Pericardium fibroblast (primary cell): ENCODE measurements around a stretch of chr10.

DNA sequence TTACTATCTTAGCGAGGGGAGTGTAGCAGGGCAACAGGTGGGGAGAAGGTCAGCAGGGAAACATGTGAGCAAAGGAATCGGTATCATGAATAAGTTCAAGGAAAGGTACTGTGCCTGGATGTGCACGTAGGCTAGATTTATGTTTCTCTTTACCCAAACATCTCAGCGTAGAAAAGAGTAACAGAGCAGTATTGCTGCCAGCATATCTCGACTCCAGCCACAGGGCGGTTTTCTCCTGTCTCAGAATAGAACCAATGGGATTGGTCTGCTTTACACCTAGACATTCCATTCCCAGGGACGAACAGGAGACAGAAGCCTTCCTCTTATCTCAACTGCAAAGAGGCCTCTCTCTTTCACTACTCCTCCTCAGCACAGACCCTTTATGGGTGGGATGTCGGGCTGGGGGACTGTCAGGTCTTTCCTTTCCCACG is 60.1 kb upstream of the AKR1C1 start:
- RAMPAGE, long total RNA = no peak

DNA sequence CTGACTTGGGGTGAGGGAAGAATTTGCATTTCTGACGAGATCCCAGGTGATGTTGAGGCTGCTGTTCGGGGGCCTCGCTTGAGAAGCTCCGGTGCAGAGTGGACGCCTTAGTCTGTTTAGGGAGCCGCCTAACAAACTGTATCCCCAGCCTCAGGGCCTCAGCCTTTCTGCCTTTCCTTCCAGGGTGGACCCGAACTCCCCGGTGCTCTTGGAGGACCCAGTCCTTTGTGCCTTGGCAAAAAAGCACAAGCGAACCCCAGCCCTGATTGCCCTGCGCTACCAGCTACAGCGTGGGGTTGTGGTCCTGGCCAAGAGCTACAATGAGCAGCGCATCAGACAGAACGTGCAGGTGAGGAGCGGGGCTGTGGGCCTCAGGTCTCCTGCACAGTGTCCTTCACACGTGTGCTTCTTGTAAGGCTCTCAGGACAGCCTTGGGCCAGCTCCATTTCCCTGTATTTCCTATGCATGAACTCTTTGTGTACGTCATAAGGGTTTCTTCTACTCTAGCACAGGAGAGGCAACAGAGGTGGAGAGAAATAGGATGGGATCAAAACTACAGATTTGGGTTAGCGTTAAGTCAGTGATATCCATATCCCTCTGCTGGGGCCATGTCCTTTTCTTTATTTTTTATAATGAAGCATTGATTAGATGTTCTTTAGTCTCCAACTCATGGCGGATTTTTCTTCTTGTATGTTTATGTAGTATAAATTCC is 9.3 kb downstream of the AKR1C1 start:
- RAMPAGE, long total RNA = no peak

DNA sequence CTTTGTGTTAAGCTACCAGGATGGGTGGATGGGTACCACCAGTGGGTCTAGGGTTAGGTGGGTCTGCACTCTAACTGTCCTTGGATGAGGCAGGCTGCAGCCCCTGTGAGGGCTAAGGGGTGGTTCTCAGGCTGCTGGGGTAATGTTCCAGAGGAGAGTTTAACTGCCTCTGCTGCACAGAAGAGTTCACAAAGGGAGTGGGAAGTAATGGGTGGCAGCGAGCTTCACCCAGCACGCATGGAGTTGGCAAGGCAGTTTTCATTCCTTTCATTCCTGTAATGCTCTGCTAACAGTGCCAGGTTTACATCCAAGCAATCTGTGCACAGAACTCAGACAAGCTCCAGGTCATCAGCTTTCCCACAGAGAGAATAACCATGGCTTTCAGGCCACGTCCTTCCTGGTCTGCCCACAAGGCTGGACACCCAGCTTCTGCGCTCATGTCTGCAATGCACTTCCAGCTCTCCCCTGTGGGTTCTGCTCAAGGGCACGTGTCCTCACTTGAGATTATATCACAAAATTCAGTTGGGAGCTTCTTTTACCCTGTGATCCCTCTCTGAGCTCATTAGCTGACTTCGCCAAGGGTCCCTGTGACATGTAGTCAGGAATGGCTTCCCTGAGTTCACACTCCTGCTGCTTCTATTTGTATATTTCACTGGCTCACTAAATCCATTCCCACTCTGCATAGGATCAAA is 18.7 kb downstream of the AKR1C2 start:
- RAMPAGE, long total RNA = no peak

DNA sequence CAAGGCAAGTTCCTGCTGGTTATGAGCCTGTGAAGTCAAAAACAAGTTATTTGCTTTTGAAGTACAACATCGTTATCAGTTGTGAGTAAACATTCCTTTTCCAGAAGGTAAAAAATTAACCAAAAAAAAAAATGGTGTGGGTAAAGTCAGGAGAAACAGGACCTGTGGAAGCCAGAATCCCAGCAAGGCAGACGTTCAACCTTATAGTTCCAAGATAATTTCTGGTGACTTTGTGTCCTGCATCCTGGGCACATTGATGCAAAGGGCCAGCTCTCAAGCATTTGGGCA is 37.6 kb downstream of the AKR1C8 start:
- RAMPAGE, long total RNA = no peak

DNA sequence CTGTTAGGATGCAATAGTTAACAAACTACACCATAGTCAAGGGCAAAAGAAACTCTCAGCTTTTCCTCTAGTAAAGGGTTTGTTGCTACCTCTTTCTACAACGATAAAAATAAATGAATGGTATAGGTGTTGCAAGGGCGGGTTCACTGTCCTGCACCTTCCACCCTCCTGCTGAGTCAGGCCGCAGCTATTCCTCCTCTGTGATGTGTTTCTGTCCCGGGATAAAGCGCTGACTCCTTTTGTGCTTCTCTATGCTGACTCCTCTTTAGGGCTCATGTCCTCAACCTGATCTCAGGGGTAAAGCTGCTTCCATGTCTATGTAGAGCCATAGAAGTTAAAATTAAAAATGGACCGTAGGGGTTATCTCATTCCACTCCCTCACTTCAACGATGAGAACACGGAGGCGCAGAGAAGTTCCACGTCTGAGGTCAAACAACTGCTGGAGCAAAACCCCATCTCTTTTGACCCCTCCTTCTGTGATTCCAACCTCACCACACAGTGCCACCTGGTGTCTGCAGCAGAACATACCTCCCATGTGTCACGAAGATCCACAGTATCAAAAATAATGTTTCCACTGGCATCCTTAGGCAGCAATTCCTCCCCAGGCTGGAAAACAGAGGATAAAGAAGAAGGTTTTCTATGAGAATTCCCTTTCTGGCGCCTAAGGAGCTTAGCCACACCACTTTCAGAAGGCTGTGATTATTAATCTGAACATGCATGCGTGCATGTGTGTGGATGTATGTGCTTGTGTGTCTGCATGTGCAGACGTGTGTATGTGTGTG is 81.4 kb upstream of the UCN3 start:
- RAMPAGE, long total RNA = no peak

GRCh38 chr10:5291549-5292967 is 72.7 kb upstream of the UCN3 start:
- RAMPAGE, long total RNA = no peak

DNA sequence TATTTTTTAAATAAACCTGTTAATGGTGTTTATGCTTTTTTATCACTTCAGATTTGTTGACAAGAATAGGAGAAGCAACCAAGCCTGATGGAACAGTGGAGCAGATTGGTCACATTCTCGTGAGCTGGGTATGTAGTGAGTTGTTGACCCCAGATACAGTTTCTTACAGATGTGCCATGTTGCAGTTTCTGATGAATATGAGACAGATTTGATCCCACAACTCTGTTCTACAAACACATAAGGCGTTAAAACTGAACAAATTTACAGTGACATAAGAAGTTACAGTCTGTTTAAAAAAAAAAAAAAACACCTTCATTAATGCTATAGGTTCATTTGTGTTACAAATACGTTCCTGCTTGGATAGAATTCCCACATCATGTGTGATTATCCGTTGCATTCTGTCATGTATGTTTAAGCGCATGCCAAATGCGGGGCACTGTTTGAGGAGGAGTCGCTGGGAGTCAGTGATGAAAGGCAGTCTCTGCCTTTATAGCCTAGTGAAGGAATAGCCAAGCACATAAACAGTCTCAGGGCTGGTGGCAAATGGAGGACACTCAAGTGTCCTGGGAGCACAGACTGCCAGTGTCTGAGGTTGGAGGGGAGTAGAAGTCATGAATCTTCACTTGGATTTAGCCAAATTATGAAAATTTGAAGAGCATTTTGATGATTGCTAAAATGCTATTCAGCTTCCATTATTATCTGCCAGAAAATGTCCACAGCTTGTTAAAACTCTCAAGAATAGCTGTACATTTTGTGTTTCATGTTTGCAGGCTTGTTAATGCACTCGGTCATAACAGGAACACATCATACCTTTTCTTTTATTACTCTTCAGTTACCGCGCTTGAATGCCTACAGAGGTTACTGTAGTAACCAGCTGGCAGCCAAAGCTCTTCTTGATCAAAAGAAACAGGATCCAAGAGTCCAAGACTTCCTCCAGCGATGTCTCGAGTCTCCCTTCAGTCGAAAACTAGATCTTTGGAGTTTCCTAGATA is 41.4 kb downstream of the NET1 start:
- RAMPAGE, long total RNA = no peak

DNA sequence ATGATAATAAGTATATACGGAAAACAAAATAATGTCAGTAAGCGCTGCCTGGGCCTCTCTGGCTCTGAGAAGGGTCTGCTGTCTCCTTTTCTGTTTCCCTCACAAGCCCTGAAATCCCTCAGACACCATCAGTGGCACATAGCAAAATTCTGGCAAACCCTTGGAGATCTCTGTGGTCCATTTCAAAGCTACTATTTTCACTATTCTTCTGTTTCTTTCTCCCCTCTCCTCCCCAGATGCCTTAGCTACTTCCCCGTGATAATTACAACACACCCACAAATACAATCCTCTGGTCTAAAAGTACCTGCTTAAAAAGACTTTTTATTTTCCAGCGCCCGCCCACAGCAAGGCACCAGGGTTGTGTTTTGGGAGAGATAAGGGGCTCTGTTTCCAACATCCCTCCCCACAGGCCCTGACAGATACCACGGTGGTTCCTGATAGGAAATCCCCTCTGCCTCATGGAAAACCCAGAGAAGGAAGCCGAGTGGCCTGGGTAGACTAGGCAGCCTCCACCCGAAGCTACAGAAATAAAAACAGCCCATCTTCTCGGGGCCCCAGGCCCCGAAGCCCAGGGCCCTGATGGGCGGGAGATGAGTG is 19.9 kb downstream of the CALML5 start:
- RAMPAGE, long total RNA = no peak

- RAMPAGE, long total RNA = no peak
These were observed 19.6 kb downstream of the CALML3 start for GRCh38 chr10:5544329-5544868.

DNA sequence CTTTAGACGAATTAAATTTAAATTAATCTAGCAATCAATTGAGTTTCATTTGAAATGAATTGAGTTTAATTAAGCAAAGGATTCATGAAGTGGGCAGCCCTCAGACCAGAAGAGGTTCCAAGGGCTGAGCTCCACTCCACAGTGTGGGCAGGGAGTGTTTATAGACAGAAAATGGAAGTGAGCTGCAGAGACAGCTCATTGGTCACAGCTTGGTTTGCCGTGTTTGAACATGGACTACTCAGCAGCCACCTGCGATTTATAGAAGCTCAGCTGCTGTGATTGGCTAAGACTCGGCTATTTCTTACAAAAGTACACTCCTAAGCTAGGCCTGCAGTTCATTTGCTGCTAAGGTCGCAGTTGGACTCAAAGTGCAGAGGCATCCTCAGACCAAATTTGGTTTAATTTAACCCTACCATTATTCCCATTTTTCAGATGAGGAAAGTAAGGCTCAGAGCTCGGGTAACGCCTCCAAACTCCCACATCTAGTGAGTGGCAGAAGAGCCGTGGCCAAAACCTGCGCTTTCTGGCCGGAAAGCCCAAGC is 24.9 kb downstream of the CALML3 start:
- RAMPAGE, long total RNA = no peak

GRCh38 chr10:5617903-5618370 is 48.5 kb downstream of the ASB13 start:
- RAMPAGE, long total RNA = no peak

- RAMPAGE, long total RNA = no peak
These were observed 7.1 kb downstream of the ASB13 start for GRCh38 chr10:5659176-5659779.

DNA sequence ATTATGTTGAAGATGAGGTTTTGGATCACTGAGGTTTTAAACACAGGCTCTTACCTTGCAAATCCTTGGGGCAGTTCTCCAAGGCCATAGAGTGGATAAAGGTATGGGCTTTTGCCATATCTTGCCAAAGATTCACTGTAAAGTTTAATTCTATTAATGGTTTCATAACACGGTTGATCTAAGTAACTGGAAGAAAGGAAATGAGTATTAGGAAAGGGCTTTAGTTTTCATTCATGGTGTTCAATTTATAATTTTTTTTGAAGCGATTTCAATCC is 28.2 kb downstream of the GDI2 start:
- RAMPAGE, long total RNA = no peak

DNA sequence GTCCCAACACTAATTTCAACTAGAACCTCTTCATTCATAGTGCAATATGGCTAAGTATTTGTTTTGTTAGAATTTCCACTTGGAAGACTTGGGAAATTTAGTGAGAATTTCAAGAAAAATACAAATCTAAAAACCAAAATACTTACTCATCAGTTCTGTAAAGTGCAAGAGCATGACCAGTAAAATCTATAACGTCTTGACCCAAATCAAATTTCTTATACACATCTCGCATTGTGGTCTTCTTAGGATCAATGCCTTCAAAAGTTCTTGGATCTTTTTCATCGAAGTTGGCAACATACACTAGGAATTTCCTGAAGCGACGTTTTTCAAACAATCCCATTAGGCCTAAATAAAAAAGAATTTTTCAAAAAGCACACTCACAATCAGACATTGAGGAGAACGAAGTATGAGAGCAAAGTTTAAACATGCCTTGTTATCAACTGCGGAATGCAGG is 27.5 kb downstream of the GDI2 start:
- RAMPAGE, long total RNA = no peak

- RAMPAGE, long total RNA = no peak
These were observed 19.8 kb upstream of the GDI2 start for GRCh38 chr10:5832991-5833429.

GRCh38 chr10:5870030-5870573 is 19.6 kb downstream of the ANKRD16 start:
- RAMPAGE, long total RNA = no peak

- RAMPAGE, long total RNA = no peak
These were observed 17.9 kb downstream of the ANKRD16 start for GRCh38 chr10:5871614-5872294.

- RAMPAGE, long total RNA = no peak
These were observed 693 bp downstream of the IL15RA start for GRCh38 chr10:5976540-5977159.

DNA sequence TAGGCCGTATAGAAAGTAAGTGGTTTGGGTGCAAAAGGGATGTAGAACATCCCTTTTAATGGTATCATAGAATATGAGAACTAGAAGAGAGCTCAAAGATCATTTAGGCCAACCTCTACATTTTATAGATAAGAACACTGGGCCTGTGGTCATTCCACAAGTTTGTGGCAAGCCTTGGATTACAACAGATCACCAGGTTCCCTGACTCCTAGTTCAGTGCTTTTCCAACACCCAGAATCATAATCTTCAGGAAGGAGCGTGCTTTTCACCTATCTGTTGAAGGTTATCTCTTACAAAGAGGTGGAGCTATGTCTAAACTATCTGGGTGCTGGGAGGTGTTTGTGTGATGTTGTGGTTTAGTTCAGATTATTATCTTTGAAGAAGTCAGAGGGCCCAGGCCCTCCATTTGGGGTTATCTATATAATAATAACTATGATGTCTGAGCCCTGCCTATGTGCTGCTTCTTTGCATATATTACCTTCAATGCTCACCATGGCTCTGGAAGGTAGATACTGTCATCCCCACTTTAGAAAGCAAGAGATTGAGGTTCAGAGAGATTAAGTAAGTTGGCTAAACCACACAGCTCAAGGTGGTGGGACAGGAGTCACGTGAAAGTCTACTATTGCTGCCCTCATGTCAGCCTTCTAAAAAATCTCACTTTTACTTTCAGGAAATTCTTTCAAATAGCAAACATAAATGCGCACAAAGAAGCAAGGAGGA is 24.0 kb downstream of the IL2RA start:
- RAMPAGE, long total RNA = no peak

- RAMPAGE, long total RNA = no peak
These were observed 6.8 kb upstream of the IL2RA start for GRCh38 chr10:6068947-6069480.